Measurements from ENCODE around the gene CALM3.

- PRO-cap: no peak
CAGE:
- cytosol, long polyA plus RNA: no peak
- long polyA plus RNA: no peak
- nucleus, long polyA plus RNA: no peak
Measured at GRCh38 chr19:46159841-46160226, 11.8 kb downstream of the IGFL2 start.

DNA sequence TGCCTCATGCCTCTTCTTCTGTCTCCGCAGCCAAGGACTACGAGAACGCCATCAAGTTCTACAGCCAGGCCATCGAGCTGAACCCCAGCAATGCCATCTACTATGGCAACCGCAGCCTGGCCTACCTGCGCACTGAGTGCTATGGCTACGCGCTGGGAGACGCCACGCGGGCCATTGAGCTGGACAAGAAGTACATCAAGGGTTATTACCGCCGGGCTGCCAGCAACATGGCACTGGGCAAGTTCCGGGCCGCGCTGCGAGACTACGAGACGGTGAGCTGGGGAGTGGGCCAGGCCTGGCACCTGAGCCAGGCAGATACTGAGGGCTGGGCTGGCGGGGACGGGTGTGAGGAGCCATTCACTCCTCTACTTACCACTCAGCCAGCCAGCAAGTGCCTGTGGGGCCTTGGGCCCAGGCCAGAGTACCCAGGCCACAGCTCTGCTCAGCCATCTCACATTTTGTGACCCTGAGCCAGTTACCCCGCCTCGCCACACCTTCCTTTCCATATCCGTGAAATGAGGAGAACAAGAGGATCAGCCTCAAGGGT, 6.9 kb downstream of the PPP5C start:
- PRO-cap: no peak
CAGE:
- cytosol, long polyA plus RNA: no peak
- long polyA plus RNA: no peak
- nucleus, long polyA plus RNA: no peak

- PRO-cap: no peak
CAGE:
- cytosol, long polyA plus RNA: no peak
- long polyA plus RNA: no peak
- nucleus, long polyA plus RNA: no peak
Measured at GRCh38 chr19:46404944-46405342, 8.4 kb downstream of the CCDC8 start.

DNA sequence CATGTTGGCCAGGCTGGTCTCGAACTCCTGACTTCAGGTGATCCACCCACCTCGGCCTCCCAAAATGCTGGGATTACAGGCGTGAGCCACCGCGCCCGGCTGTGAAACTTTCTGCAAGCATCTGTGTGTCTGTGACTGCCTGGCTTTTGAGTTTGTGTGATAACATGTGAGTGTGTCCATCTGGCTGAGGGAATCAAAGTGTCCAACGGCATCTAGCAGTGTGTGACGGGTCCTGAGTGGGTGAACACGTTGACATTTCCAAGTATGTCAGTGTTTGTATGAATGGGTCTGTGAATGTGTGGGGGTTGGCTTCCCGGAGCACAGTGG, 5.7 kb downstream of the CCDC8 start:
- PRO-cap: no peak
CAGE:
- cytosol, long polyA plus RNA: no peak
- long polyA plus RNA: no peak
- nucleus, long polyA plus RNA: no peak

- PRO-cap: unidirectional peak, minus-strand start at chr19:46600657; bidirectional peak, plus-strand start at chr19:46601284, minus-strand start at chr19:46600915
CAGE:
- cytosol, long polyA plus RNA: start-site peak on the plus strand at chr19:46601249-46601334, 1,438 and 858 reads in 2 replicates
- long polyA plus RNA: start-site peak on the plus strand at chr19:46601329-46601425, 126 and 138 reads in 2 replicates
- nucleus, long polyA plus RNA: start-site peak on the plus strand at chr19:46601249-46601339, 910 and 1,143 reads in 2 replicates
Measured at GRCh38 chr19:46600341-46601536, at the start of gene CALM3. CALM3 (plus strand) TSS chr19:46601330.

DNA sequence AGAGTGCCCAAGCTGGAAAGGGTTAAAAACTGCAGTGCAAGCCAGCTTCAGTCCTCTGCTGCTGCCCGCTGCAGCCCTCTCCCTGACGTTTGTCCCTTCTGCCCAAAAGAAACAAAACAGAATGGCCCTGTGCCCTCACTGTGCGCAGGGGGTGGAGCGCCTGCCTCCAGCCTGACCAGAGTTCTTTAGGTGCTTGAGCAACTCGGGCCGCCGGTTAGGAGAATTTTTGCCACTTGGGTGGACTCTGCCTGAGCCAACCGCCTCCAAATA, 3.8 kb downstream of the CALM3 start:
- PRO-cap: no peak
CAGE:
- cytosol, long polyA plus RNA: no peak
- long polyA plus RNA: no peak
- nucleus, long polyA plus RNA: no peak

DNA sequence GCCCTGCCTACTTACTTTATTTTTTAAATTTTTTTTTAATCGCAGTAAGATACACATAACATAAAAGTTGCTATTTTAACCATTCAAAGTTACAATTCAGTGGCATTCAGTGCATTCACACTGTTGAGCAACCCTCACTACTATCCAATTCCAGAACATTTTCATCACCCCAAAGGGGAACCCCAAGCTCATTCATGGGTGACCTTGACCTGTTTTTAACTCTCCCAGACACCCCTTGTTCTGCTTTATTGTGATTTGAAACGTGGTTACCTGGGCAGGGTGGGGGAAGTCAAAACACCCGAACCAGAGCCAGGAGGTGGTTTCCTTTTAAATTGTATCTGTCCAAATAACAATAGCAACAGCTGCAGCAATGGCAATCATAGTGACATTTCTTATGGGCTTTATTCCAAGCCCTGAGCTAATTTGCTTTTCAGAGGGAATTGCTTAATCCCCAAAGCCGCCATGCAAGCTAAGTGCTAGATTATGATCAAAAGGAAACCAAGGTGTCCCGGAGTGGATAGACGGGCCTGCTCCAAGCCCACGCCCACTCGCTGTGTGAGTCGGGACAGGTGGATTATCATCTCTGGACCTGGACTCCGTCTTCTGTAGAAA, 6.2 kb downstream of the PTGIR start:
- PRO-cap: no peak
CAGE:
- cytosol, long polyA plus RNA: no peak
- long polyA plus RNA: no peak
- nucleus, long polyA plus RNA: no peak

DNA sequence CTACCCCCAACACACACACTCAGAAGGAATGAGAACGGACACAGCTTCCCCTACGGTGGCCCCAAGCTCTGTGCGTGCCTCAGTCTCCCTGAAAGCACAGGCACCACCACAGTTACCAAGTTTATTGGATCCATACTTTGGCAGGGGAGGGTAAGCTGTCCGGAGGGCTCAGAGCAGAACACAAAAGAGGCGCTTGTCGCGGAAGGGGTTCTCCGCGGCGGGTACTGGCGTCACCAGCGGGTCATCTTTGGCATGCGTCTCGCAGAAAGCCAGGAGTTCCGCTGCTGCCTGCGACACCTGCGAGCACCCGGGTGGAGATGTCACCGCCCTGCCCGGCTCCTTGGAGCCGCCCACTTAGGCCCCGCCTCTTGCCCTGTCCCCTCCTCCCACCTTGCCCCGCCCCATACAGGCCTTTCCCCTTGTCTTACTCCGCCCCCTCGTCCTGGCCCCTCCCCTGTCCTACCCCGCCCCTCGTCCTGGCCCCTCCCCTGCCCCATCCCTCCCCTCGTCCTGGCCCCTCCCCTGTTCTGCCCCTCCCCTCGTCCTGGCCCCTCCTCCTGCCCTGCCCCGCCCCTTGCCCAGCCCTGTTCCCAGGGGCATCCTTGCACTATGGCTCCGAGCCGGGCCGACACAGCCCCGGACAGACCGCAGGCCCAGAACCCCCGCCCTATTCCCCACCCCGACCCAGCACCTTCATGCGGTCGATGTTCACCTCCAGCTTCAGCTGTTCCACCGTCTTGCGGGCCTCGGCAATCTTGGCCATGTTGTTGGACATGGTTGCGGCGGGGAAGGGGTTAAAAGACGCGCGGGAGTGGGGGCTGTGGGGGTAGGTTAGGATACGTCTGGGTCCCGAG, 1.9 kb downstream of the GNG8 start:
- PRO-cap: no peak
CAGE:
- cytosol, long polyA plus RNA: no peak
- long polyA plus RNA: no peak
- nucleus, long polyA plus RNA: no peak

- PRO-cap: no peak
CAGE:
- cytosol, long polyA plus RNA: no peak
- long polyA plus RNA: no peak
- nucleus, long polyA plus RNA: no peak
Measured at GRCh38 chr19:46730571-46731574, 14.0 kb upstream of the PRKD2 start.

DNA sequence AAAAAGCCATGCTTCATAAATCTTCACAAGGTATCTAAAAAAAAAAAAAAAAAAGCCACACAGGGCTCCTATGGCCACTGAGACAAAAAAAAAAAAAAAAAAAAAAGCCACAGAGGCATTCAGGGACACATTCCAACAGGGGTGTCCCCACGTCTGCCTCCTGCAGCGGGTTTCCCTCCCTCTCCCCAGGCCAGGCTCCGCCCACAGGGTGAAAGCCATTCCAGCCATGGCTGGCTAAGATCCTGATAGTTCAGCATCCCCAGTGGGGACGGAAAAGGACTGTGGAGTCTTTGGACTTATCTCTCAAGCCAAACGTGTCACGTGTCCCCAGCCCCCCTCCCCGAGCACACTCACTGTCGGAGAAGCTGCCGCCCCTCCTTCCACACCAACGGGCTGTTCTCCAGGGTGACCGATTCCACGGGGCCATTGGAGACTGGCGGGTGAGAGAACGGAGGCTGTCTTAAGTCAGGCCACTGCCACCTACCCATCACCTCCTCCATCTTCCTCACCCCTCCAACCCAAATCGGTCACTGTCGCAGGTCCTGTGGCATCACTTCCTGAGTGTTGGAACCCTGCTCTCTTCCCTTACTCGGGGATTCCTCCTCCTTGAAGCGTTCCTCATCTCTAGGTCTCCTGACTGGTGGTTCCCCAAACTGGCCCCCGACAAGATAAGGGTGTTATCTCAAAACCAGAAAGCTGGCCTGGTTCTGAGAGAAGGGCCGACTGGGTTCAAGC, 9.2 kb upstream of the FKRP start:
- PRO-cap: no peak
CAGE:
- cytosol, long polyA plus RNA: no peak
- long polyA plus RNA: no peak
- nucleus, long polyA plus RNA: no peak

DNA sequence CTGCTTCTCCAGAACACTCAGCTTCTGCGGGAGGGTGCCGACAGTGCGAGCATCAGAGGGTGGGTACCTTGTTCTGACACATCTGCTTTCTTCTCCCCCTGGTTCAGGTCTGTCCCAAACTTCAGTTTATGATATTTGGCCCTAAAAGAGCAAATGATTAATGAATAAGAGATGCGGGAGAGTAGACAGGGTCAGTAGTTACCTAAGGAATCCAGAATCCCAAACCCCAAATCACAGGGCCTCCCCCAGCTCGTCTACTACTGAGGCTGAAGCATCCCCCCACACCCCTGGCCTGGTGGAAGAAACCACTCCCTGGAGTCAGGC, 7.8 kb upstream of the FKRP start:
- PRO-cap: no peak
CAGE:
- cytosol, long polyA plus RNA: no peak
- long polyA plus RNA: no peak
- nucleus, long polyA plus RNA: no peak

DNA sequence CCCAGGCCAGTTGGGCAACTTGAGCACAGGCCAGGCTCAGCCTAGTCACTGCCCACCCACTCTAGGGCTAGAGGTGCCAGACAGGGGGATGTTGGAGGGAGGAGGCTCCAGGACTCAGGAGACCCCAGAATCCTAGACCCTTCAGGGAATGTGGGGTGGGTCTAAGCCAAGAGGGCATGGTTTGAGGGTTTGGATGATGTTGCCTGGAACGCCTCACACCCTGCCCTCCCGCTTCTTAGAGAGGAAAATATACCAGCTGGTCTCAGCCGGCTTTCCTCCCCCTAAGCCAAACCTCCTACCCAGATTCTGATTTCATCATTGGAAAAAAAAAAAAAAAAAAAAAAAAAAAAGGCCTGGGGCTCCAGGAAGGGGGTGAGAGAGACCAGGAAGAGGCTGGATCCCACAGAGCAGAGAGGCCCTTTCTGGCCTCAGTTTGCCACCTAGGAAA, 8.0 kb upstream of the SLC1A5 start:
- PRO-cap: no peak
CAGE:
- cytosol, long polyA plus RNA: no peak
- long polyA plus RNA: no peak
- nucleus, long polyA plus RNA: no peak

DNA sequence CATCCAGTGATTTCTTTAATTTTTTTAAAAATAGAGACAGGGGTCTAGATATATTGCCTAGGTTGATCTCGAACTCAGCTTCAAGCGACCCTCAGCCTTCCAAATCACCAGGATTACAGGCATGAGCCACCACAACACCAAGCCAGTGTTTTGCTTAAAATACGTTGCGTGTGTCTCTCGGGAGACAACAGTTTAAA, 458 bp upstream of the AP2S1 start:
- PRO-cap: no peak
CAGE:
- cytosol, long polyA plus RNA: no peak
- long polyA plus RNA: no peak
- nucleus, long polyA plus RNA: no peak

GRCh38 chr19:46926972-46927718, 66.3 kb downstream of the ARHGAP35 start:
- PRO-cap: no peak
CAGE:
- cytosol, long polyA plus RNA: no peak
- long polyA plus RNA: no peak
- nucleus, long polyA plus RNA: no peak

- PRO-cap: bidirectional peak, plus-strand start at chr19:46935509, minus-strand start at chr19:46935386
CAGE:
- cytosol, long polyA plus RNA: no peak
- long polyA plus RNA: no peak
- nucleus, long polyA plus RNA: no peak
Measured at GRCh38 chr19:46935147-46935623, 74.4 kb downstream of the ARHGAP35 start.

DNA sequence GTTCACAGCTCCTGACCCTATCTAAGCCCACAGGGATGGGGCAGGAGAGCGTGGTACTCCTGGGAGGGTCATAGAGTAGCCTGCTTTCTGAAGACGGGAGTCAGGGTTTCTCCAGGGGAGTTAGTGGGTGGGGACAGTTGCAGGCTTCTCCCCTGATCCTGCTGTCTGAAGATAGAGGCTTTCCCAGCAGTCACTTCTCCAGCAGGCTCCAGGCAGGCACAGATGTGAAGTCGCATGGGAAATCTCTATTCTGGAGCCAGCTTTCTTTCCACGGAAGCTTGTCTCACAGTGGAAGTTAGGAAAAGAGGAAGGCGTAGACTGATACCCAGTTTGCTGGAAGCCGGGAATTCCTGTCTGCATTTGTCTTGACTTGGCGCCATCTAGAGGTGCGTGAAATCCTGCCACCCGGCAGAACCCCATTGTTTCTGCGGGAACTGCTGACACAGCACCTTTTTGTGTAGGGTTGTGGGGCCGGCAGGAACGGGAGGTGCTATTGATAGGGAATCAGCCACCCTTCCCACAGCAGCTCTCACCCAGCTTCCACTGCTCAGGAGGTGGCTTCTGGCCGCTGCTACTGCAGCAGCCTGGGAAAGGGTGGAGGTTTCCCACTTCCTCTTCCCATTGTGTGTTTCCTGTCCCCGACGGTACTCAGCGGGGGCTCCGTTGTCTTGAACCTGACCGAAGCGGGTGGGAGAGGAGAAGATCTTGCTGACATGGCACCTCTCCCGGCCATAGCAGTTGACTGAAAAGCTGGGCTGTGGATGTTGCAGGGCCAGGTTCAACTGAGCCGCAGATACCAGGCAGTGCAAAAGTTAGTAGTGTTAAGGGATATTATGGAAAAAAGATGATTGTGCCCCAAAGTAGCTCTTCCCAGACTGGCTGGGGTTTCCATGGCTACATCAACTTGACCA, 28.4 kb upstream of the NPAS1 start:
- PRO-cap: no peak
CAGE:
- cytosol, long polyA plus RNA: no peak
- long polyA plus RNA: no peak
- nucleus, long polyA plus RNA: no peak

GRCh38 chr19:46992978-46993467, 26.6 kb upstream of the NPAS1 start:
- PRO-cap: no peak
CAGE:
- cytosol, long polyA plus RNA: no peak
- long polyA plus RNA: no peak
- nucleus, long polyA plus RNA: no peak

GRCh38 chr19:47012787-47013366, 6.8 kb upstream of the NPAS1 start:
- PRO-cap: no peak
CAGE:
- cytosol, long polyA plus RNA: no peak
- long polyA plus RNA: no peak
- nucleus, long polyA plus RNA: no peak

DNA sequence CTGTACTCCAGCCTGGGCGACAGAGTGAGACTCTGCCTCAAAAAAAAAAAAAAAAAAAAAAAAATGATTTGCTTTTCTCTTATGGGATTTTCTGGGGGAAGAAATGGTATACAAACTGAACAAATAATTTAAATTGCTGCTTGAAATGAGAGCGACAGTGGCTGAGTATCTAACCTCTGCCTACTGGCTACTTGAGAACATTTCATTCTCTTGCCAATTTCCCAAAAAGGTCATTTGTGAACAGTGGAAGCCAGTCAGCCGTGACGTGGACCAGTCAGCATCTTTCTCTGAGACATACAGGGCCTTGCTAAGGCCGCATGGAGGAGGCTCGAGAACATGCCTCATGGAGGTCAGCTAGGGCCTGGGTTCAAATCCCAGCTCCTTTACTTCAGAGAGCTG, 20.4 kb downstream of the ZC3H4 start:
- PRO-cap: no peak
CAGE:
- cytosol, long polyA plus RNA: no peak
- long polyA plus RNA: no peak
- nucleus, long polyA plus RNA: no peak

DNA sequence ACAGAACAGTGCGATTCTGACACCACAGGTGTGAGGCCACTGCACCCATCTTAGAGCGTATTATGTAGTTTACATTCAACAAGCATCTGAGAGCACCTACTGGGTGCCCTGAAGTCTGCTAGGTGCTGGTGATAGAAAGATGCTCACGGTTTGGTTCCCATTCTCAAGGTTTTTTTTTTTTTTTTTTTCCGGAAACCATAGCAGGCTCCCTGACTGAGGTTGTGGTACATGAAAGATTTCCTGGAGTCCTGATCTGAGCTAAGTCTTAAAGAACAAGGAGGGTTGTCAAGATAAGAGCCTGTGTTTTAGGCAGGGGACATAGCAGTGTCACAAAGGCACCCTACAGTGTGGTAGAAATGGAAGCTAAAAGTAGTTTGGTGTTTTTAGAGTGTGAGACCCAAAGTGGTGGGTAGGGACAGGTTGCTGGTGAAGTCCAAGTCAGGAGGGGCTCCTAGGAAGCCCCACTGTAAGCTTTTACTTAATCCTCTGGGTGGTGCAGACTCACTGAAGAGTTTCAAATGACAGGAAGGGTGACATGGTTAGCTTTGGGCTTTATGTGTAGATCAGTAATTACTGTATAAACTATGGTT, 15.2 kb downstream of the SAE1 start:
- PRO-cap: no peak
CAGE:
- cytosol, long polyA plus RNA: no peak
- long polyA plus RNA: no peak
- nucleus, long polyA plus RNA: no peak